ENCODE measurements around the gene CMYA5.

DNA sequence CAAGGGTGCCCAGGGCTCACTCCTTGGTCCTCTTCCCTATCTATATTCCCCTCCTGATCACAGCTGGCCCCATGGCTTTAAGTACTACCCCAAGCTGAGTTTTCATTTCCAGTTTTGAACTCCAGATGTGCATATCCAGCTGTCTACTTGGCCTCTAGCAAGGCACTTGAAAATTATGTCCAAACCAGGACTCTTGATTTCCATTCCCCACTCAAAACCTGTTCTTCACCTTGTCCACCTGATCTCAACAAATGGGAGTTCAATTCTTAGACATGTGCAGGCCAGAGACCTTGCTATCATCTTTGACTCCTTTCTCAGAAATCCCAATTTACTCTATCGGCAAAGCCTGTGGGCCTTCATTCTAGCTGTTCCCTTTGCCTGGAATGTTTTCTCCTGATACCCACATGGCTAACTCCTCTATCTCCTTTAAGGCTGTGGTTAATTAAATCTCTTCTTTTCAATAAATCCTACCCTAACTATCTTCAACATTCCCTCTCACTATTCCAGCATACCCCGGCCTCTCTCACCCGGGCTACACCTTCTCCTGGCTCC, 136.5 kb downstream of the SCAMP1 start:
- RRBS = no CpG with 5 or more reads among the region's 3 CpGs

DNA sequence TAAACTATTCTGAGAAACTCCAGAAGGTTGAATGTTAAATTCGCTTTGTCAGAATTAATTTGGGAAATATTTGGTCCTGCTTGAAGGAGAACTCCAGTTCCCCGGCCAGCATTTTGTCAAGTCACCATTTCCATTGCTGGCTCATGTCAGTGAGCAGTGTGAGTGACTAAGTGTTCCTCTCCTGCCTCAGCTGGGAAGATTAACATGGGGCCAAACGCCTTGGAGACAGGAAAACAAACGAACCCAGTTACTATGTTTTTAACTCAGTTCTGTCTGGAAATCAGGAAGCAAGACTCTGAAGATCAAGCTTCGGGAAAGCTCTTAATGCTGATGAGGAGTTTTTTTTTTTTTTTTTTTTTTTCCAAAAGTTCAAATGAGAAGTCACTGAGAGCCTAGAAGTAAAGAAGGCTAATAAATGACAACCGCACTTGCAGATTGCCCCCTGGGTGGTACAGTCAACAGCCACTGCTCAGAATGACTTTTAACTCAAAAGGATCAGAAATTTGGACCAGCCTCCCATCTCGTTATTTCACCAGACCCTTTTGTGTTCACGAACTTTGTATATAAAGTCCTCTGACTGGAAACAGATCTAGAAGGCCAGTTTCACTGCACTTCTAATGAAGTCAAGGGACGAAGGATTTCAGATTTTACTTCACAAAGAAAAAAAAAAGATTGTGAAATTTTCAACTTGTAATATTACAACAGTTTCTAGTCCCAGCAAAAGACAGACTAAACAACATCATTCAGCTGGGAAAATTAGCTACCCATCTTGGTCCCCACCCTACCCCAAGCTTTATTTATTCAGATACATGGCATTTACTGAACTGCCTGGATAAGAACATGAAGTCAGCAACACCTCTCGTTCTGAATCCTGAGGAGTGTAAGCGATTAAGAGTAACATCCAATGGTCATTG, 121.3 kb downstream of the LHFPL2 start:
- RRBS = no CpG with 5 or more reads among the region's 11 CpGs

DNA sequence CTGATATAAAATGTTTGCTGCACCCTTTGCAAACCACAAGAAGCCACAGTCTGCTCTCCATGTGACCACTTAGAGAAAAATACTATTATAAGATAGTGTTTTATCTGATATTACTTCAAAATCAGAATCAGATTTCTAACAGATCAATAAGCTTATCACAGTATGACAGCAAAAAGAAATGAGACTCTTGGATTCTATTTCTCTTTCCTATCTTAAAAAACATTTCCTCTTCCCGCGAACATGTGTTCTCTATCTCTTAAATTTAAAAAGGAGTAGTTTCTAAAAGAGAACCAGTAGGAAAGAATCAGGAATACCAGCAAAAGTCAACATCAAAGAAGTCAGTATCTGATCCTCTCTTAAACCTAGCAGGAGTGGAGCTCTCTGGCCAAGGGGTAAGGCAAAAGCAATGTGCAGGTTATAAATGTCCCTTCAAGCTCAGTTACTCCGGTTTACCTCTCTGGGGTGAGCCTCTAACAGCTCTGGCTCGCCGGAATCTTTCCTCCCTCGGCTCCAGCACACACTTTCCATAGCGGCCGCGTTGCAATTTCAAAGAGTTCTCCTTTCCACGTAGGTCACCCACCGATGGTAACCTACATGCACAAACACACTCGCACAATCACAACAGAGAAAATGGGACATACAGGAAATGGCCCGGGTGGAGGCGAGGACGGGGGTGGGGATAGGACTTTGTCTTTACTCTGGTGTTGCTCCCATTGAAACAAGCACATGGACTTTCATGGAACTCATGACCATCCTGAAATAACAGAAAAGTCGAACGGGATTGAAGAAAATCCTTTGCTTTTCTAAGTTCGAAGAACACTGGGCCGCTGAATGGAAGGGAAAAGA, 1.4 kb downstream of the LHFPL2 start:
- RRBS = 21% methylated on average over 2 of the region's 19 CpGs

DNA sequence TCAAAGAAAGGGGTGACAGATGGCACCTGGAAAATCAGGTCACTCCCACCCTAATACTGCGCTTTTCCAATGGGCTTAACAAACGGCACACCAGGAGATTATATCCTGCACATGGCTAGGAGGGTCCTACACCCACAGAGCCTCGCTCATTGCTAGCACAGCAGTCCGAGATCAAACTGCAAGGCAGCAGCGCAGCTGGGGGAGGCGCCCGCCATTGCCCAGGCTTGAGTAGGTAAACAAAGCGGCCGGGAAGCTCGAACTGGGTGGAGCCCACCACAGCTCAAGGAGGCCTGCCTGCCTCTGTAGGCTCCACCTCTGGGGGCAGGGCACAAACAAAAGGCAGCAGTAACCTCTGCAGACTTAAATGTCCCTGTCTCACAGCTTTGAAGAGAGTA, 61.4 kb upstream of the LHFPL2 start:
- RRBS = no CpG with 5 or more reads among the region's 10 CpGs

DNA sequence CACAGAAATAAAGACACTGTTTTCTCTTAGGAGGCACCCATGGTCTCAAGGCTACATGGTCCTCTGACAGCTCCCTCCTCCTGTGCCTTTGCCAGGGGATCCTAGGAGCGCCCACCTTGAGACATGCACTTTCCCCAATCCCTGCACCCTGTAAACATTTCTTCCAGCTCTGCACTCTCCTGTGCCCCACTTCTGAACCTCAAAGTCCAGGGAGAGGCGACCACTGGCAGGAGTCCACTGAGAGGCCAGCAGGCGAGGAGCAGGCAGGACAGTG, 10.2 kb downstream of the ARSB start:
- RRBS = no CpG with 5 or more reads among the region's 3 CpGs

DNA sequence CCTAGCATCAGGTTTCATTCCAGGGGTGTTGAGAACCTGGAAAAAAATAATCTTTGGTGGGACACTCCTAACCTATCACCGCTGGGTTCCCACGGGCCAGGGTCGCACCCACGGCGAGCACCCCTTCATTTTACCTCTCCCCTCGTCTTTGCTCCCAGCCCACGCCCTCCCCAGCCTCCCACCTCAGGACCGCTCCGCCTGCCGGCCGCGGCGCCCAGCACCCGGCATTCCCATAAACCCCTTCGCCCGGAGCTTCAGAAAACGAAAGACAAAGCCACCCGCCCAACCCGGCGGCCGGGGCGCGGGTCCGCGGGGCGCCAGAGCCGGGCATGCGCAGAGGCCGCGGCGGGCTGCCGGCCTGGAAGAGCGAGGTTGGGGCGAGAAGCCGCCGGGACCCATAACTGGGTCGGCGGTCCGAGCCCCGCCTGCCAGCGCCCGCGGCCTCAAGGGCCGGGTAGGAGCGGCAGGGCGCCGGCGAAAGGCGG, 652 bp downstream of the ARSB start:
- RRBS = 1% methylated on average over 9 of the region's 49 CpGs

DNA sequence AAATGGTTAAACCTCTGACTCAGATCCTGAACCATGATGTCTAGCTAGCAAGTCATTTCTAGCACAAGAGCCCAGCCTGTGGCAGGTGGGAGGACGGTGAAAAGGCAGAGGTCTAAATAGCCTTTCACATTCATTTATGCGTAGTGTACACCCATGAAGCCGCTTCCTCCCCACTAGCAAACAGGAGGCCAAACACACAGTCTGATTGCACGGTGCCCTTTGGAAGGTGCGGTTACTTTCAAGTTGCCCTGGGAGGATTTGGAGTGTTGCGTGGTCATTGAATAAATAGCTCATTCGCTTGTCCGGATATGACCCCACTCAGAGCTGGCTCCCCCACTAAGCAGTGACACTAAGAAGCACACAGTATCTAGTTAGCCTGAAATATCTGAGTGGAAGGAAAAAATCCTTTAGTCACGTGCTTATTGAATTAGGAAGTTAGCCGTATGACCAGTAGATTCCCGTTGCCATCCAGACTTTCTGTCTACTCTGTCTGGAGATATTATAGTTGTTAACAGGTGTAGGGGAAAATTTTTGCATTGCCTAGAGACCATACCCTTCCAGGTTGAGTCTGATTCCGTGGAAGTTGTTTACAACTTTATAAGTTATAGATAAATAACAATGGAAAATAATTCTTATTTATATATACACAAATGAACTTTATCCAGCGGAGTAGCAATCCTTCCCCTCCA, 735 bp upstream of the ARSB start:
- RRBS = no CpG with 5 or more reads among the region's 13 CpGs

DNA sequence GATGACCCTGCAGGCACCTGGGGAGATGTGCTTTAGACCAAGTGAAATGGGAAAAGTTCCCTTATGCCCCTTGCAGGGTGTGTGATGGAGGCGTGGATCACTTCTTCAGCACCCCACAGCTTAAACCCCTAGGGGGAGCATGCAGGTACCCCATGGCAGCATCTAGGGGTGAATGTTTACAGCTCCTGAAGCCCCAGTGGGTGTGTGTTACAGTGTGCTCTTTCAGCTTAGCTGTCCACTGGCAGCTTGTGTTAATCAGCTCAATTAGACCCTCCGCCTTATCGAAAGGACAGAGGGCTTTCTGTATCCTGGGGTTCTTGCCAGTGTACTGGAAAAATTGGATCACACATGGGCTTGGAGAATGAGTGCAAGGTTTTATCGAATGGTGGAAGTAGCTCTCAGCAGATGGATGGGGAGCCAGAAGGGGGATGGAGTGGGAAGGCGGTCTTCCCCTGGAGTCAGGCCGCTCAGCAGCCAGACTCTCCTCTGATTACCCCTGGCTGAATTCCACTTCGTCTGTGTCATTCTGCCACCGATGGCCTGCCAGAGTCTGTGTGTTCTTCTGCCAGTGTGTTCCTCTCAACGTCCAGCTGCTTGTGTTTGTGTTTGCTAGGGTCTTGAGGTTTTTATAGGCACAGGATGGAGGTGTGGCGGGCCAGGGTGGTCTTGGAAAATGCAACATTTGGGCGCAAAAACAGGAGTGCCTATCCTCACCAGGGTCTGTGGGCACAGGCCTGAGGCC, 6.3 kb downstream of the BHMT2 start:
- RRBS = no CpG with 5 or more reads among the region's 11 CpGs

DNA sequence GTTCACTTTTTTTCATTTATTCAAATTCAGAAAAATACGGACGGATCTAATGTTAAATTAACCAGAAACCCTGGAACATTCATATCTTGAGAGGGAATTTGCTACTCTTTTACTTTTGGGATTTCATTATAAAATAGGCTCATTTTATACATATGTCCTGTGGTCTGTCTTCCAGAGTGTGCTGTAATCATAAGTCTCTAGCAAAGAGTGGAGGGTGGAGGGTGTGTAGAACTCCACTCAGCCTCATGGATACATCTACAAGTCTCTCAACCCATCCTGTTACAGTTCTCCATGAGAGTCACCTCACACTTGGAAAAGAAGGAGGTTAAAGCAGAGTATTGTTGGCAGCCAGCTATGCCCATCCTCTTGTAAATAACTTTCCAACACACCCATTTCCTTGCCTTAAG, 87.7 kb downstream of the JMY start:
- RRBS = no CpG with 5 or more reads among the region's 2 CpGs

GRCh38 chr5:79630218-79630840, 18.1 kb downstream of the TENT2 start:
- RRBS = no CpG with 5 or more reads among the region's 6 CpGs

DNA sequence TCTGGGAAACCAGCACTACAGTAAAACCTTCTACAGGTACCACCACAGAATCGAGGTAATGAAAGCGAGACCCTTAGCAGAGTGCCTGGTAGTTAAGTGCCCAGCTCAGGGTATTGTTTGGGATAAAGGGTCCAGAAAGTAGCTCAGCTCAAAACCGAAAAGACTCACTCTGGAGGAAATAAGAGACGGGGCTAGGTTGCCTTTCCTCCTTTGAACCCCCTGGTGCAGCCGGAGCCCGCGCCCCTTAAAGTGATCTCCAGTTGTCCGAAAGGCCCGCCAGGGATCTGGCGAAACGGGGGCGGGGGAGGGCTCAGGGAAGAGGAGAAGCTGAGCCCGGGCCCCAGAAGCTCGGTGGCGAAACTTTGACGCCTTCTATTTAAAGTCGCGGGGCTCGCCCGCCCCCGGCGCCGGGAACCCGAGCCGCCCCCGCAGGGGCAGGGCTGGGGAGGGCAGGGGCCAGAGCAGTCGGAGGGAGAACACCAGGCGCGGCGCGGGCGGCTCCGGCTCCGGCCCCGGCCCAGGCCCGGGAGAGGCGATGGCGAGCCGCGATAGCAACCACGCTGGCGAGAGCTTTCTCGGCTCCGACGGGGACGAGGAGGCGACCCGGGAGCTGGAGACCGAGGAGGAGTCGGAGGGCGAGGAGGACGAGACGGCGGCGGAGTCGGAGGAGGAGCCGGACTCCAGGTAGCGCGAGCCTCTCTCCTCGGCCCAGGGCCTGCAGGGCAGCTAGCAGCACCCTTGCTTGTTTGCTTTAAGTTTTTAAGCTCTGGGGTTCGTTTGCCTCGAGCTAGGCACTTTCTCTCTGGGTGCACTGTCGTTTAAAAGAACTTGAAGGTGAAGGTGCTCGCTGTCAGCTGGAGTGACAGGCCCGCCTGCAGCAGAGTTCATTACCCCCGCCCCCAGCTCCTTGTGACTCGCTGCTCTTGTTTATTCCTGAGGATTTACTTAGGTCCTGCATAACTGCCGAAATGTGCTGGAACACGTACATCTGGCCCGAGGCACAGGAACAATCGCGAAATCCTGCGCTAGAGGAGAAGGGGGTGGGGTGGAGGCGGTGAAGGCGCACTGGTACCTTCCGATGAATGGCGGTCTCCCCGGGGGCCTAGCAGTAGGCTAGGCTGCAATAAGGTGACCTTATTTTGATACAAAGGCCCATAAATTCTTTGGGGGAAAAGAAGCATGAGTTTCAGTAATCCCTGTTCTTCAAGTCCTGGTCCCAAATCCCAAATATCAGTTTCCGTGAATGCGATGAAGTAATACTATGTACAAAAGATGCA, at the start of gene CMYA5:
Gene CMYA5, plus strand, starts transcription at position 464 of the 1,277 bp plus-strand sequence.
- RRBS = 5% methylated on average over 43 of the region's 80 CpGs

DNA sequence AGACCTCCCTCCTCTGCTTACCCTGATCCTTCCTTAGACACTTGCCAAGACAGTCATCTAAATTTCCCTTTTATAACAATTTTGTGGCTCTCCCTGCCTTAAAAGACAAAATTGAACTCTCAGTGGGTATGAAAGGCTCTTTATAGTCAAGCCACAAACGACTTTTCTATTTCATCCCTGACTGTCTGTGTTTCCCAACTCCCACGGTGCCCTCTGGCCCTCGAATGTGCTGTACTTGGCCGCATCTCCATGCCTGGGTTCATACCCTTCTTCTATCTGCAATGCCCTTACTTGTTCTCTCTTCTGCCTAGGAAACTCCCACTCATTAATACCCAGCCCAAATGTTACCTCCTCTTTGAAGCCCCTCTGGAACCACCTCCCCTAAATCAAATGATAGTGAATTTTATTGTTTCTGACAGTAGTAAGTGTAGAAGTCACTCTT, 61.5 kb downstream of the CMYA5 start:
- RRBS = no CpG with 5 or more reads among the region's 4 CpGs

DNA sequence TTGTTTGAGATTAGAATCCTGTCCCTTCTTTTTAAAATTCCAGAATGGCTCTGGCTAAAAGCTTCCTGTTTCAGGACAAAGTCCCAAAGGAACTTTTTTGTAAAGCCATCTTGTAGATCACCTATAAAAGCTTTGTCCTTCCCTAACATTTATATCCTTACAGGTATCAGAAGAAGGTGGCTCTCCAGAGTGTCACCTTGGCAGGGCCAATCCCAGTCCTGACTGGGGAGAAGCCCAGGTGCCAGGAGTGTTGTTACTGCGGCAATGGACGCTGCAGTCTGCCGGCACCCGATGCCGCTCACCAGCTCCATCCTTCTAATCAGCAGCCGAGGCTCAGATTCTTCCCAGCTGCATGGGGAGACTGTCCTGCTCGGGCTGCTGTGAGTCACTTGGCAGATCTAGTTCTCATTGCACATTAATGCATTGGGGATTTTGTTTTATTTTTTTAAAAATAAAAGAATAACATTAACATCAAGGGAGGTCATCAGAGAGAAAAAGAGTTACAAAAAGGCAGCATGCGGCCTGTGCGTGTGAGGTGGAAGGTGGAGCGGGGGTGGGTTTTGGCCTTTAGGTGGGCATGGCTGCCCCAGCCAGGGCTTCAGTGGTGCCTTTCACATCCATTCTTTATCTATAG, 115.9 kb downstream of the MTX3 start:
- RRBS = no CpG with 5 or more reads among the region's 10 CpGs

DNA sequence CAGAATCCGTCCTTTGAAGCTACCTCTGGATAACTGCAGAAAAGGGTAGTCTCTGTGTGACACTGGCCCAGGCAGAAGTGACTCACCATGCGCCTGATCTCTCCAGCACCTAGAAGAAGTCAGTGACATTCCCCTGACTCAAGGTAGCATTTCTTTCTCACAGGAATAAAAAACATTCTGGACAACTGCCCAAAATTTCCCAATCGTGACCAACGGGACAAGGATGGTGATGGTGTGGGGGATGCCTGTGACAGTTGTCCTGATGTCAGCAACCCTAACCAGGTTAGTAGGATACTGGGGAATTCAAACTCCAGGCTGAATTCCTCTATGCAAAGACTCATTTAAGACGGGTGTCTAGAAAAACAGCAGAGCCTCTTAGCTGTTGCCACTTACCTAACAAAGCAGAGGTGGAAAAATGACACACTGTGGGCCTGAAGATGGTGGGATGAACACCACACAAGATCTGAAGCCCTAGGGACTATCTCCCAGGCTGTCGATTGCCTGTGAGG, 37.0 kb downstream of the THBS4 start:
- RRBS = no CpG with 5 or more reads among the region's 6 CpGs

DNA sequence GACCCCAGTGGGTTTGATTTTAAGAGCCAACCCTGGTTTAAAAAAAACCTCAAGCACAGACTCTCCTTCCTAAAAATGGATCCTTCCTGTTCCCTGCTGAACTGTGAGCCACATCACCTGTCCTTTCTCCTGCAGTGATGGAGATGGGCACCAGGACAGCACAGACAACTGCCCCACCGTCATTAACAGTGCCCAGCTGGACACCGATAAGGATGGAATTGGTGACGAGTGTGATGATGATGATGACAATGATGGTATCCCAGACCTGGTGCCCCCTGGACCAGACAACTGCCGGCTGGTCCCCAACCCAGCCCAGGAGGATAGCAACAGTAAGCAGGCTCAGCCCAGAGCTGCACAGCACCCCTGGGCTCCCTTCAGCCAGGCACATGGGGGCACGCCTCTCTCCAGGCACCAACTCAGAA, 41.6 kb downstream of the THBS4 start:
- RRBS = no CpG with 5 or more reads among the region's 5 CpGs

DNA sequence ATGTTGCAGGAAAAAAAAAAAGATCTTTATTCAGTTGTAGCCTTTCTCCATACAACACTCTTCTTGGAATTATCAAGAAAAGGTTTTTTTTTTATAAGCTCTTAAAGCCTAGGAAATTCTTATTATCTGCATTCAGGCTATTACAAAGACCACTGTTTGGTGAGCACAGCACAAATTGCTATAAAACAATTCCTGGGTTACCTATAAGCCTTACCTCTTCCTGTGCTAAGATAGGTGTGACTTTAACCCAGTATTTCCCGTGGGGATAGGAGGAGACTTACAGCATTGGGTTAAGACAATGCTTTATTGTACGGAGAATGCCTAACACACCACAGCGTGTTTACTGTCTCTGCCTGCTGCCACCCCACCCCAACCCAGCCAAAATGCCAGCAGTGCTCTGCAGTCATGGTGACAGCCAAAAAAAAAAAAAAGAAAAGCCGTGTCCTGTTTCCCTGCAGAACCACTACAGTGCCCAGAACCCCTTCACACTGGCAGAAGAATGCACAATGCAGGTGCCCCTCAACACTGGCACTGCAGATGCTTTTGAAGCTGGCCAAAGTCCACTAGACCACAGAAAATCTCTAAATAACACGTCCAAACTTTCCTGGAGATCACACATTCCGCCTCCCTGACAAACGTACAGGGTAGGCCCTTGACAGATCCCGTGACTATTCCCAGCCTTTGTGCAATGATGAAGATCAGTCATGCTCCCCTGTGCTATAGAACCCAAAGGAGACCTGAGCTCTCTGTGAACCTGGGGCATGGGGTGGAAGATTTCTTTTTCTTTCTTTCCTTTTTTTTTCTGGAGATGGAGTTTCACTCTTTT, 102.2 kb downstream of the SERINC5 start:
- RRBS = no CpG with 5 or more reads among the region's 8 CpGs

GRCh38 chr5:80987127-80987860, 27.1 kb downstream of the RASGRF2 start:
- RRBS = no CpG with 5 or more reads among the region's 8 CpGs

GRCh38 chr5:81049096-81049434, 88.9 kb downstream of the RASGRF2 start:
- RRBS = no CpG with 5 or more reads among the region's 1 CpG

- RRBS = no CpG with 5 or more reads among the region's 4 CpGs
Measured at GRCh38 chr5:81251966-81252316, 18.8 kb downstream of the CKMT2 start.